Mesenchymal stem cell of adipose (primary cell): ENCODE results near the gene SP5.

DNA sequence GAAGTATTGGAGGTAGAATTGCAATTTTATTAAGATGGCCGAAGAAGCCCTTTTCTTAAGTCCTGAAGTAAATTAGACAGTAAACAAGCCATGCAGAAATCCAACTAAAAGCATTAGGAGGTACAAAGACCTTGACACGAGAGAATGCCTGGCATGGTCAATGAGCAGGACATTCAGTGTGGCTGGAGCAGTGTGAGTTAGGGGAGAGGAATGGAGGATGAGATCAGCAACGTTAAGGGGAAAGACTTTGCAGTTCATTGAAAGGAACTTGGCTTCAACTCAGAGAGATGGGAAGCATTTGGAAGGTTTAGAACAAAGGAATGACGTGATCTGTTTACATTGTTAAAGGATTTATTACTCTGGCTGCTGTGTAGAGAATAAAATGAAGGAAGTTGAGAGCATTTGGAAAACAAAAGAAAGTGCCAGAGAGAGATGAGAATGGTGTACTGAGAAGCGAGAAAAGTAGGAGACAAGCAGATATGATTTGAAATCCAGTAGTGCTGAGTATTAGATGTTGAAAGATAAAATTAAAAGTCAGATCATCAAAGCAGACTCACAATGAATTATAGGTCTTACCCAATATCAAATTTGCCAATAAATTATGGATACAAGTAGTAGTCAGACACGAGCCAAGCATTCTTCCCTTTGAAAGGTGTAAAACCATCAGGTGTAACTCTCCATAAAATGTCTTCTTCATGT is 216.9 kb downstream of the B3GALT1 start:
- CAGE, long polyA plus RNA: no peak

DNA sequence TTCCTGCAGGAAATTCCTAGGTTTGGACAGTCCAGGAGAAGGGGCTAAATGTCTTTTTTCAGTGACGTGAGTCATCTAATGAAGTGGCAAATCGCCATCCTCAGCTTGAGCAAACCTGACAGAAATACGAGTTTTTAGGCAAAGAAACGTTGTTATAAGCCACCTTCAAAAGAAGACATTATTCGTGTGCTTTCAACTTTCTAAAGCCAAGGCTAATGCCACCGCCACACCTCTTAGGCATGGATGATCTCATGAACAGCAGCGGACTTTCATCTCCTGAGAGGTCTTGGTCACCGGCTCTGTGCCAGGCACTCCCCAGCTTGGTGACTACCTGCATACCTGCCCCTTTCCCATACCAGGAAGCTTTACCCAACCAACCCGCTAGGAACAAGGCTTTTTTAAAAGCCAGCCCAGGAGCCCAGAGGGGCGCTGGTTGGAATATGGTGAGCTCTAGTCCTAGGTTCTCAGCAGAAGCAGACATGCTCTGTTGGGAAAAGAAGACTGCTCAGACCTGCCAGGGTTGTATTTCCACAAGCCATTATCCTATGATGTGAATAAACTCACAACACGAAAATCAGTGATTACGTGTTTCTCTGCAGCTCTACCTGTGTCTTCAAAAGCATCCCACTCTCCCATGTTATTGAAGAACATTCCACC is 30.7 kb downstream of the STK39 start:
- CAGE, long polyA plus RNA: no peak

DNA sequence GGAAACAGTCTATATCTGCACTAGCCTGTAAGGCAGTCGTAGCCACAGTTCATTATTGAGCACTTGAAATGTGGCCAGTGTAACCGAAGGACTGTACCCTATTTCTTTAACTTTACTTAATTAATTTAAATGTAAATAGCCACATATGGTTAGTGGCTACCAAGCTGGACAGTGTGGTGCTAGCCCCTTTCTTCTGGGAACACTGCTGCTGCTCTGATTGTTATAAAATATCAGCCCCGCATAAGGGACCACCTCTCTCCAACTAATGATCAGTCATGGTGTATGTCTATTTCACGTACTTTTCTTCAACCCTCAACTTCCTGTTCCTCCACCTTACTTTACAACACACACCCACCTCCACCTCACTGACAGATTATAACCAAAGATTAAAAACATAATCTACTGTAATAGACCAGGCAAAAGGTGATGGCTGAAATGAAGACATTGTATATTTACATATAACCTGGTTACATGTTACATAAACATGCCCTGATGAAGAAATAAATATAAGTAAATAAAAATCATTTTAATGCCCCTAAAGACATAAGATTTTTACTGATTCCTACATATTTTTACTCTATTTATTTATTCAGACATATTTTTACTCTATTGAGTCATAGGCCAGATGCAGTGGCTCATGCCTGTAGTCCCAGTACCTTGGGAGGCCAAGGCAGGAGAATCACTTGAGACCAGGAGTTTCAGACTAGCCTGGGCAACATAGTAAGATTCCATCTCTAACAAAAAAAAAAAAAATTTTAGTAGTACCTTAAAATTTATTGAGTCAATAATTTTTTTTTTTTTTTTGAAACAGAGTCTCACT is 12.9 kb downstream of the STK39 start:
- CAGE, long polyA plus RNA: no peak

GRCh38 chr2:168240894-168241367 is 6.5 kb downstream of the STK39 start:
- CAGE, long polyA plus RNA: no peak

GRCh38 chr2:168245573-168245919 is 1.8 kb downstream of the STK39 start:
- CAGE, long polyA plus RNA: no peak

GRCh38 chr2:168336622-168337284 is 89.4 kb upstream of the STK39 start:
- CAGE, long polyA plus RNA: no peak

GRCh38 chr2:168453372-168453864 is 2.7 kb upstream of the CERS6 start:
- CAGE, long polyA plus RNA: no peak

GRCh38 chr2:168480319-168480838 is 24.3 kb downstream of the CERS6 start:
- CAGE, long polyA plus RNA: no peak

DNA sequence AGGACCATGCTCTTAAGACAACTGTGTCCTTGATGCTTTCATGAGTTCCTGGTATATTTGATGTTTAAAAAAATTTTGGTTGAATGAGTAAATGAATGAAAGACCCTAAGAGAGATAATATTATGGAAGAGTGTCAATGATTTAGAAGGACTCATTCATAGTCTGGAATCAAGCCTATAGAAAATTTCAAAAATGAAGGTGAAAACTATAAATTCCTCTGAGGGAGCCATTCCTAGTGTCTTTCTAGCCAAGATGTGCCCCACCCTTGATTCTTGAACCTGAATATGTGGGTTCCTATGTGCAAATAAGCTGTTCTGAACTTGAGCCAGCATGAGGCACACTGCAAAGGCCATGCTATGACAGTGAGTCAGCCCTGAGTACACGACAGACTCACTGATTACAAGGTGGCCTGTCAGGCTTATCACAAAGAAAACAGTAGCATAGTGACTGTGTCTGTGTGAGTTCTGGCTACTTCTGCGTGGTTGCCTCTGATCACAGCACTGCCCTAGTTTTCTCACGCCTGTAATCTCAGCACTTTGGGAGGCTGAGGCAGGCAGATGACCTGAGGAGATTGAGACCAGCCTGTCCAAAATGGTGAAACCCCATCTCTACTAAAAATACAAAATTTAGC is 19.0 kb downstream of the ABCB11 start:
- CAGE, long polyA plus RNA: no peak

DNA sequence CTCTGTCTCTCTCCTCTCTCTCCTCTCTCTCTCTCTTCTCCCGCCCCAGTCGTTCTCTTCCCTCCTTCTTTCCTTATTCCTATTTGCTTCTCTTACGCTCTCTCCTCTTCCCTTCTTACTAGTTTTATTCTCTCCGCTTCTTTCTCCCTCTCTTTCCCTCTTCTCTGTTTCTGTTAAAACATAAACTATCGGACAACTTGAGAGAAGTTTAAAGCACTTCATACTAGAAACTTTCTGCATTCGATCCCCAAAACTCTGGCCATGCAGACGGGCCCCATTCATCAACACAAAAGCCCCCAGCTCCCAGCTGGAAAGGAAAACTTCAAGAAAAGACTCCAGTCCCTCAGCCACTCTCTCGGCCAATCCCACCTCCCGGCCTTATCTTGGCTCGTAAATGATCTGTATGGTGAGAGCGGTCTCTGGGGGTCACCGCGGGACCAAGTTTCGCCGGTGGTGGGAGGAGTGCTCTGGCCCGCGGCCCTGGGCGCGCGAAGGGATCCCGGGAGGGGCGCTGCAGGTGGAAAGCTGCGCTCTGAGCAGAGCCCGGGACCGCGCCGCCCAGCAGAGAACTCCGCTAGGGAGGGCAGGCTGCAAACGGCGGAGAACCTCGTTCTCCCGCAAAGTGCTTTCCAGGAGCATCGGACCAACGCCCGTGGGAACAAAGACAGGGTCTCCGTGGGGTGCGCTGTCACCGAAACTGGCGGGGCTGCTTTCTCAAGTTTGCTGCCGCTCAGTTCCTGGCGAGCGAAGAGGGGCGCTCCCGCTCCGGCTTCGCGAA is 753 bp downstream of the LRP2 start:
- CAGE, long polyA plus RNA: no peak

DNA sequence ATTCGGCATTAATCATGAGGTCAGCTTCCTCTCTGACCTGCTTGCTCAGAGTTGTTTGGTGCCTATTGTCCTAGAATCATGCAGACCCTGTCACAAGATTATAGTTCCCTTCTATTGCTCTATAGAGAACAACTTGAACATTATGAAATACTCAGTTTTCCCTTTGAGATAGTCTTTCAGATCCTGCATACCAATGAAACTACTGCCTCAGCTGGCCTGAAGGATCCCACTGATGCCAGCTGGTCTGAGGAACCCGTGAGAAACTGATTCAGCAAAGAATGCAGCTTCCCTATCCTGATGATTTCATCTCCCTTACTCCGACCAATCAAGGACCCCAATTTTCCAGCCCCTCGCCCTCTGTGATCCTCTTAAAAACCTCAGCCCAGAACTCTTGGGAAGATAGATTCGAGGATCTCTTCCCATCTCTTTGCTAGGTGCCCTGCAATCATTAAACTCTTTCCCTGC is 868 bp upstream of the BBS5 start:
- CAGE, long polyA plus RNA: no peak

GRCh38 chr2:169570131-169570768 is 3.4 kb downstream of the FASTKD1 start:
- CAGE, long polyA plus RNA: no peak

GRCh38 chr2:169583887-169584184 is 315 bp upstream of the PPIG start:
- CAGE, long polyA plus RNA: no peak

- CAGE, long polyA plus RNA: no peak
These were observed 522 bp downstream of the KLHL23 start for GRCh38 chr2:169734163-169734545.

- CAGE, long polyA plus RNA: no peak
These were observed 8.2 kb downstream of the SSB start for GRCh38 chr2:169806786-169807367.

DNA sequence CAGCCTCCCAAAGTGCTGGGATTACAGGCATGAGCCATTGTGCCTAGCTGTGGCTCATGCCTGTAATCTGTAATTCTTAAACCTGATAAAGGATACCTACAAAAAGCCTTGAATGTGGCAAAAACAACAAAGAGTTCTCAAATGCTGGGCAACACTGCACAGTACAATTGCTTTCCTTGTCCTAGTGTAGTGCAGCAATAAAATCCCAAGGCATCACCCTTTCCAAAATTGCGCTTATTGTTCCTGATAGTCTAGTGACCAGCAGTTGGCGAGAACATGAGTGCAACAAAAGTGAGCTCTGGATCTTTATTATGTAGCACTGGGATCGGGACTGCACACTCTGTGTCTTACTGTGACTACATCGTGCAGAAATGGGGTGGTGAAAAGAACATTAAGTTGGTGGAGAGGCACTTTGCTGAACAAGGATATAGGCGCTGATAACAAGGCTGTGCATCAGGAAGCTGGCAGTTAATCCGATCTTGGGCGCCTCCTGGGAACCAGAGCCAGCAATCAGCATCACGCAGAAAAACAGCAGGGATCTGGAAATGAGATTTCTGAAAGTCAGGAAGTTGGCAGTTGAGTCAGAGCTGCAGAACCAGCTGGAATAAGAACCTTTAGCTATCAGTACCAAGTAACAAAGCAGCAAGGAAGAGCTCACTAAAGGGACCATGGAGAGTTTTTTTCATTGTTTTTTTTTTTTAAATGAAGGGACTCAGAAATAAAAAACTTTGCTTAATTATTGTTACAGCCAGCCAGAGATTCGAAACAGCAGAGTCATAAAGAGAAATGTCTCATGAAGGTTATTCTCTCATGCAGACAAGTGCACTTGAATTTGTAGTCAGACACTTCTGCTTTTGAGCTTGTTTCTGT is 22.9 kb upstream of the MYO3B start:
- CAGE, long polyA plus RNA: no peak

- CAGE, long polyA plus RNA: no peak
These were observed 231.1 kb downstream of the MYO3B start for GRCh38 chr2:170409017-170409550.

DNA sequence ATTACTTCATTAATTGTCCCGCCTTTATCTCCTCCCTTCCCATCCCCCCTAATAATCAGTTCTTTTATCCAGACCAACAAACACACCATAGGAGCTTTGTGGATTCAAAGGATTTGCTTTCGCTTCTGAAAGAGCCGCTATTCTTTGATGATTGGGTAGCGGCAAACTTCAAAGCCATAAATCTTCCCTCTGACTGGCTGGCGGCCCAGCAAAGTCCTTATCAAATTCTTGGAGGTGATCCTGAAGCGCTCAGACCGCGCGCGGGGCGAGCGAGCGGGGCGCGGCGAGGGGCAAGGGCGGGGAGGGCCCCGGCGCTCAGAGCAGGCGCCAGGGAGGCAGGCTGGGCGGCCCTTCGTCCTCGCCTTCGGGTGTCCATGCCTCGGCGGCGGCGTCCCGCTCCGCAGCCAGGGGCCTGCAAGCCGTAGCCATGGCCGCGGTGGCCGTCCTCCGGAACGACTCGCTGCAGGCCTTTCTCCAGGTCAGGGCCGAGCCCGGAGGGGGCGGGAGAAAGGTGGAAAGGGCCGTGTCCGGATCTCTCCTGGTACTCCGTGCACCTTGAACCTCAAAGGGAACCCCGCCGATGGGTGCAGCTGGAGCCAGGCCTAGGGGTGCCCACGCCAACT is at the start of gene SP5:
Gene SP5, plus strand, starts transcription at position 252 of the 623 bp plus-strand sequence.
- CAGE, long polyA plus RNA: no peak

DNA sequence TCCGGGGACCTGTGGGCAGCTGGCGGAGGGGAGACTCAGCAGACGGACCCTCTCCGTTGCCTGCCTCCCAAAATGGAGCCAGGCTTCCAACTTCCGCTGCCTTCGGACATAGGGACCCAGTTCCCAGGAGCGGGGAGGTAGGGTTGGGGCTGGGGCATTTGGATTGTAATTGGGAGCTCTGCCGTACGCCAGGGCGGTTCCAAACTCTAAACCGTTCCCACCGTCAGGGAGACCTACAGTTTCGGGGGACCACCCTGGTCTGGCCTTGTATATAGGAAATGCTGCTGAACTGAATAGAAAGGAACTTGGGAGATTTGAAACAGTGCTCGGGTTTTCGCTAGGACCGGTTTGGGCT is 2.3 kb downstream of the SP5 start:
- CAGE, long polyA plus RNA: no peak

DNA sequence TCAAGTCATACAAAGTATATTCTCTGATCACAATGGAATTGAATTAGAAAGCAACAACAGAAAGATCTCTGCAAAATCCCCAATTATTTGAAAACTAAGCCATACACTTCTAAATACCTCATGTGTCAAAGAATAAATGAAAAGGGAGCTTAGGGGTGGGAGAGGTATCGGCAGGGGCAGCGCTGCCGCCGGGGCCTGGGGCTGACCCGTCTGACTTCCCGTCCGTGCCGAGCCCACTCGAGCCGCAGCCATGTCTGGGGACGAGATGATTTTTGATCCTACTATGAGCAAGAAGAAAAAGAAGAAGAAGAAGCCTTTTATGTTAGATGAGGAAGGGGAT is 18.7 kb upstream of the ERICH2 start:
- CAGE, long polyA plus RNA: no peak